Duodenum (tissue), 1 donor: Measurements from ENCODE around the gene INSC.

DNA sequence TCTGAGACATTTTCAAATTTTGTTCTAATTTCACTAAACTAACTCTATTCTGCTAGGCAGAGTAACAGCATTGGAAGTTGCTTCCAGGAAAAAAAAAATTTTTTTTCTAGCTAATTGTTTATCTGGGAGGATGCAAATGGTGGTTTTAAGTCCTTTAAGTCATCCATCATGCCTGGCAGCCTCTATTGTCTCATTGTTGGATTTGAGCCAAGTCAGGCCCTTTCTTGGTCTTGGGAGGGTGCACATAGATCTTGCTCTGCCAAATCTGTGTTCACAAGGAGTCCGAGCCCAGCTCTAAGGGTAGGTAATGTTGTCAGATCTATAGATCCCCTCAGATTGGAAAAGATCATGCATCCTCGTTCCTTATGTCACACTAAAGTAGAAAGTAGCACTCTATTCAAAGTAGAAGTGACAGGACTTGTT lies 166.2 kb upstream of the RASSF10 start:
- PRO-cap = no peak

DNA sequence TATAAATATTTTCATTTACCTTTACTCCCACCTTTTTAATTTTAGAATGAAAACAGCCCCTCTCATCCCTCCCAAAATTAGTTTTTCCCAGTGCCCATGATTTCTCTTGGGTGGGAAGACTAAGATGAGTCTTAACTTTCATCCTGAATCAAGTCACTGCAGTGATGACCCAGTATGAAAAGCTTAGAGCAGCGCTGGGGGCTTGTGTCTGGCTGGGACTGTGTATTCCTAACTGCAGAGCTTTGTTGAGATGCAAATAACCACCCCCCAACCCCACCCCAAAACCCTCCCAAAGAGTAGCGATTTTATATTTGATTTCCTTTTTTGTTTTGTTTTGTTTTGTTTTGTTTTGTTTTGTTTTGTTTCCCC lies 144.8 kb upstream of the RASSF10 start:
- PRO-cap = no peak

DNA sequence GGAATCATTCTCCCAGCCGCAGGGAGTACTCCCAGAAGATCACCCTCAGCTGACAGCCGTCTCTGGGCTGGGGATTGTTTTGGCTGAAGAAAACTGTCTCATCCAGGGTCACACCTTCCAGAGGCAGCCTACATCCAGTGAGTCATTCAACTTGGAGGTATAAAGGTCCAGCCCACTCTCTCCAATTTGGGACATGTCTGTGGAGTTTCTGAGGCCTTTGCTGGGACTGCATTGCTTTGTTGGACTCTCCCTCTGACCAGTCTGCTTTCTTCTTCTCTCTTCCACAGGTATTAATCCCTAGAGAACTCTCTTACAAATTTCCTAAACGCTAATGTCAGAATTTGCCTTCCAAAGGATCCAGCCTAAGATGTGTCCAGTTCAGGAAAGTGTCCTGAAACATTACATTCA lies 42.2 kb downstream of the RASSF10 start:
- PRO-cap = no peak

DNA sequence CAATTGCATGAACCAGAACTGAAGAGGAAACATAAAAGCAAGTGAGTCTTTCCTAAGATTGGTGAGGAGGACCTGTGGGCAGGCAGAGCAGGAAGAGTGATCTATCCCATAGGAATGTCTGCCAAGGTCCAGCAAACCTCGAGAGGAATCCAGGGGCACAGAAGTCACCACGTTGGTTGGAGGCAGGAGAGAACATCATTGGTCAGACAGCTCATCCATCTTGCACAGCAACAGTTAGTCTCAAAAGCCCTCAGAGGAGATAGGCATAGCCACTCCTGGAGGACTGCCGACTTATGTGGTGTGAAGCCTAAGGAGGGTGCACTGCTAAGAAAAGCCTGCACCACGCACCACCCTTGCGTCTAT lies 109.0 kb downstream of the RASSF10 start:
- PRO-cap = unidirectional peak, plus-strand start at position 275 of the sequence

DNA sequence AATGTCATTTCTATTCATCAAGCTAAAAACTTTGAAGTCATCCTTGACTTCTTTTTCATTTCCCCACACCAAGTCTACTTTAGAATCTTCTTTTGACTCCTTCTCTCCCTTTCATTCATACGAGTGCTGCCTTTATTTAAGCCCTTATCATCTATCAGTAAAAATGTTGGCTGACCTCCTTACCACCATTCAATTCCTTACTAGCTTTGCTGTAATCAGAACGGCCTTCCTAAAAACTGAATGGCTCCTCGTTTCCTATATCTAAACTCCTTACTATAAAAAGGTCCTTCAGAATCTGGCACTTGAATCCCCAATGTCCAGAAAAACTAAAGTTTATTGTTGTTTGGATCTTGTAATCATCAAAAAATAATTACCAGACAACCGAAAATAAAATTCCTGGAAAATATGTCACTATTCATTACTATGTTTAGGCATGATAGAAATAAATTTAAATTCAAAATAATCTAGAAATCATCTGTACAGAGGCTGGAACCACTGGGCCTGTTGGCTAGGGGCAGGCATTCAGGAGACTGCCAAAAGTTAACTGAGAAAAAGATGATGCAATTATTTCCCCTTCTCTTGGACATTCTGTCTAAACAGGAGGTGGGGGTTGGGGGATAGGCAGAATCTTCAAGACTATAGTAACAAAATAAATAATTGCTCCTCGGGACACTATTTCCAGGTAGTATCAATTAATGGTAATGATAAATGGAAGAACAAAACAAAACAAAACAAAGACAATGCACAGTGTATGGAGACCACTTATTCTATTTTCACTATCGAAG lies 14.3 kb downstream of the BTBD10 start:
- PRO-cap = no peak

DNA sequence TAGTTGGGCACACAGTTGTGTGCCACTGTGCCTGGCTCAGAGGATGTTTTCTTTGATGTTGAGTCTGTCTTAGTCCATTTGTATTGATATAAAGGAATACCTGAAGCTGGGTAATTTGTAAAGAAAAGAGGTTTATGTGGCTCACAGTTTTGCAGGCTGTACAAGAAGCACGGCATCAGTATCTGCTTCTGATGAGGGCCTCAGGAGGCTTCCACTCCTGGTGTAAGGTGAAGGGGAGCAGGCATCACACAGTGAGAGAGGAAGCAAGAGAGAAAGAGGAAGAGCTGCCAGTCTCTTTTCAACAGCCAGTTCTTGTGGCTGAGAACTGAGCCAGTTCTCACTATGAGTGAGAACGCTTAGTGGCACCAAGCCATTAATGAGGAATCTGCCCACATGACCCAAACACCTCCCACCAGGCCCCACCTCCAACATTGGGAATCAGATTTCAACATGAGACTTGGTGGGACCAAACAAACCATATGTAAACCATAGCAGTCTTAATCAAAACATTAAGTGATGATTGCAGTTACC lies 12.0 kb downstream of the FAR1 start:
- PRO-cap = no peak

- PRO-cap = no peak
These were observed 93.5 kb upstream of the SPON1 start for GRCh38 chr11:13868845-13869504.

DNA sequence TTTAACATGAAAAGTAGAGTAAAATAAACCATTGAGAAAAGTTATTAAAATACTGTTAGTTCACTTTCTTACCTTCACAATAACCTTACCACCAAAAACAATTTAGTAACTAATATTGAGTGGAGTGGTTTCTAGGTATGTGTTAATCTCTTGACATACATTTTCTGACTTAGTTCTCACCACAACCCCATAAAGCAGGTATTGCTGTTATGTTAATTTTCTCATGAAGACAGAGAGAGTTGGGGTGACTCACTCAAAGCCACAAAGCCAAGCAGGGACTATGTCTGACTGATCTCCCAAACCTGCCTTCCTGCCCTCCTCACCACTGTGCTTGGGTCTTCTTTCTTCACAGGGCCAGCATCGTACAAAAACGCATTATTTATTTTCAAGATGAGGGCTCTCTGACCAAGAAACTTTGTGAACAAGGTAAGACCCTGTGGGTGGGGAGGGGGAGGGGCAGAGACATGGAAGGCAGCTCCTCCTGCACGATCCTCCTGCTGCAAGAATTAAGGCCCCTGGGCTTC lies 112.5 kb downstream of the SPON1 start:
- PRO-cap = unidirectional peak, plus-strand start at position 264 of the sequence

DNA sequence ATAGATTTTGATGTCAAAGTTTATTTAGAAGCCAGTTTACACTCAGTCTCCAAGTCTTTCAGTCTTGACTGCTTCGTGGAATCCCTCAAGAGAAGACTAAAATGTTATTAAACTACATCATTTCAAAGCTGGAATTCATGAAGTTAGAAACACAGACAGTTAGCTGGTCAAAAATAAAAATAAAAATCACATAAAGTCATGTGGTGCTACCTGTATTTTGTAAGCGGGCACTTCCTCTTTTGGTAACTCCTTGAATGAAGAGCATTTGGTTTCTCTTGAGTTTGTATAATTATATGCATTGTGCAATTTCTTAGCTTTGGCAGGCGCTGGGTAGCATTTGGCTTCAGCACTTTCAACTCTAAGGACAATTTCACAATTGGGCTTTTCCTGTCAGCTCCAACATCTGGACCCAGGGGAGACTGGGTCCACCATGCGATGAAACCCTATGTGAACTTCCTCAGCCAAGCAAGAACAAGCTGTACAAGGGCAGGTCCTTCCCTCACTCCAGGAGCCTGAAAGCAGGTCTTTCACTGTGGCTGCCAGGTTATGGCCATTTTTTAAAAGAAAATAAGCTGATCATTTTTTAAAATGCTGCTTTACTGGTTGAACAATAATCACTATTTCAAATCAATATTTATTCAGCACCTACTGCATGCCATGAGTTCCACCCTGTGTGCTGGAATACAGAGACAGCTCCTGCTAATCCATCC lies 169.1 kb downstream of the RRAS2 start:
- PRO-cap = no peak

- PRO-cap = no peak
These were observed 167.6 kb downstream of the RRAS2 start for GRCh38 chr11:14191227-14192023.

- PRO-cap = no peak
These were observed 4.3 kb downstream of the COPB1 start for GRCh38 chr11:14494958-14495964.

DNA sequence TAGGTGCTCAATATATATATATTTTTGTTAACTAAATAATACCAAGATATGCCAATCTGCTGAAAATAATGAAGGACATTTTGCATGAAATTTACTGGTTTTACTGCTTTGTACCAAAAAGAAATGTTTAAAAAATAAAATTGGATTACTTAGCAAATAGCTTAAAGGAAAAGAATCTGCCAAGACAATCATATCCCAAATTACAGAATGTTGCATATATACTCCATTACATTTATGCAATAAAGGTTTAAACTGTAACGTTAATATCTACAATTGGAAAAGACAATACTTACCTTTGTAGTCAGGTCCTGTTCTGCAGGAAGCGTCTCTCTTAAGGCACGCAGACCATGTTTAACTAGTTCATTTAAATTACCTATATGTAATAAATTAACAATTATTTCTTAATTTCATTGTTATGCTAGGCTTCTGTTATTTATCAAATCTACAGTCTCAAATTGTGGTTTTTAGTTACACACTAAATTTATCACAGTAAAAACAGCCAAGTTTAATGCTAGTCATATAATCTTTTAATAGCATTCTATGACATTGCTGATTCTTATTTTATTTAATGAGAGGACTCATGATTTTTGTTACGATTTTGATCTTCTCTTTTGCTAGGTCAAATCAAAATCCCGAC lies 9.5 kb downstream of the PSMA1 start:
- PRO-cap = no peak

- PRO-cap = no peak
These were observed 115.7 kb downstream of the PDE3B start for GRCh38 chr11:14759430-14759633.

- PRO-cap = no peak
These were observed 1.3 kb downstream of the CALCB start for GRCh38 chr11:15074429-15075403.

- PRO-cap = bidirectional peak, plus-strand start at chr11:15114923, minus-strand start at chr11:15114782
These were observed at the start of gene INSC for GRCh38 chr11:15114367-15115383. Gene INSC, plus strand, starts transcription at chr11:15114923.

DNA sequence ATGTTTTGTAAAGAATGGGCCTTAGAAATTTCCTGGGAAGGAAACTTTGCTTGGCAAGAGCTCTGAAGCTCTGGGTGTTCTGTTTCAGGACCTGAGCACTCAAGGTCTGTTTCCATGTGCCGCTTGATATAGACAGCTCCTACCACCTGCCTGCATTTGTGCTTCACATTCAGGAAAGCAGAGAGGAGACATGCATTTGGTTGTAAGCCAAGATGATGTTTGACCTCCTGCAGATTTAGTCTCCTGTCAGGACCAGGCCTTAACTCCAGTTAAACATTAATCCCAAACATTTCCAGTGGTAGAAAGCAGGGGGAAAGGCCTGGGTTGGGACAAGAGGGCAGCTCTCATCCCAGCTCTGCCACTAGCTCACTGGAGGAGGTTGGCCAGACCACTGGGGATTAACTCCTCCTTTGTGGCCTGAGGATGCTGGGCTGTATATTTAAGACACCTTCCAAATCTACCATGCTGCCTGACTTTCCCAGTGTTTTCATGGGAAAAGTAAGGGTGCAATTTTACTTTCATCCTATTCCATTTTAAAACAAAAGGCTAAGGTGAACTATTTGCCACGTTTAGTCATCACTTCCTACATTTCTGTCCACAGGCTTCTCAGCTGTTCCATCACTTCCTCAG lies 80.8 kb downstream of the INSC start:
- PRO-cap = no peak

DNA sequence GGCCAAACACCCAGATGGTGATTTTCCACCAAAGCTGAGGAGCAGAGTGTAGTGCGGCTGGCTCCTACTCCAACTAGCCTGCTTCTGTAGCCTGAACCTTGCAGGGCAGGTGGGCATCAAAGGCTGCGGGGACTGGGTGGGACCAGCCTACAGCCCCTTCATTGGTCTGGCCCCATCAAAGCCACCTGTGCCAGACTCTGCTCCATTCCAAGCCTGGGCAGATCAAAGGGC lies 582.7 kb downstream of the INSC start:
- PRO-cap = no peak

- PRO-cap = no peak
These were observed 343.9 kb downstream of the SOX6 start for GRCh38 chr11:16012339-16012963.

- PRO-cap = no peak
These were observed 58.9 kb downstream of the SOX6 start for GRCh38 chr11:16297445-16297874.

DNA sequence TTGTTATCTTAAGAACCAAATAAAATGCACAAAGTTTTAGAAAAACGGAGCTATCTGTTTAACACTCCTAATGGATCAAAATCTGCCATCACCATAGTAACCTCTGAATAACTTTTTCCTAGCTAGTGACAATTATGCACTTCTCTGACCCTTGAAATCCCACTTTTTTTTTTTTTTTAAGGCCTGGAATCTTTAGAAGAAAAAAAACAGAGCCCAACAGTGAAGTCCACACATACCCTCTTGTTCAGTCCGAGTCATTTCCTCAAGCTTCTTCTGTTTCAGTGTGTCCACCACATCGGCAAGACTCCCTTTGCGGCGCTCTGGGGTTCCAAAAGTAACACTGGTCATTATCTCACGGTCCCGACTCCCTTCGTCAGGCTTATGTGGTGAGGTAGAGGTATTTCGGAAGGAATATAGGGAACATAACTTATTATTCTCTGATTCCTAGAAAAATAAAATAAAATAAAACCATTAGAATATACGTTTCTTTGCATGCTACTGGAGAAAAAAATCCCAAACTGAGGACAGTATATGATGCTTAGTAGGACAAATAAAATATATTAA lies 38.1 kb downstream of the SOX6 start:
- PRO-cap = no peak